ENCODE results near the gene LIN7A.

GRCh38 chr12:75877985-75878772 lies 206.3 kb downstream of the NAP1L1 start:
- PRO-cap, result no peak
- RRBS, 2 experiments, result no CpG with 5 or more reads among the region's 9 CpGs

- PRO-cap, result bidirectional peak, plus-strand start at chr12:76030542, minus-strand start at chr12:76030329; bidirectional peak, plus-strand start at chr12:76030983, minus-strand start at chr12:76031000
- RRBS, 2 experiments, result under 1 to 5% methylated on average over 9 to 11 of the region's 47 CpGs
Measured at GRCh38 chr12:76030441-76031220, 53.9 kb downstream of the NAP1L1 start.

GRCh38 chr12:76043309-76044307 lies 40.9 kb downstream of the NAP1L1 start:
- PRO-cap, result unidirectional peak, minus-strand start at chr12:76043963
- RRBS, 2 experiments, result no CpG with 5 or more reads among the region's 16 CpGs

GRCh38 chr12:76055879-76056661 lies 28.4 kb downstream of the NAP1L1 start:
- PRO-cap, result no peak
- RRBS, 2 experiments, result no CpG with 5 or more reads among the region's 2 CpGs

- PRO-cap, result no peak
- RRBS, 2 experiments, result no CpG with 5 or more reads among the region's 8 CpGs
Measured at GRCh38 chr12:76059622-76060814, 24.5 kb downstream of the NAP1L1 start.

- PRO-cap, result no peak
- RRBS, 2 experiments, result no CpG with 5 or more reads among the region's 4 CpGs
Measured at GRCh38 chr12:76082932-76083311, 1.6 kb downstream of the NAP1L1 start.

- PRO-cap, result no peak
- RRBS, 2 experiments, result no CpG with 5 or more reads among the region's 8 CpGs
Measured at GRCh38 chr12:76085307-76085574, 756 bp upstream of the NAP1L1 start.

DNA sequence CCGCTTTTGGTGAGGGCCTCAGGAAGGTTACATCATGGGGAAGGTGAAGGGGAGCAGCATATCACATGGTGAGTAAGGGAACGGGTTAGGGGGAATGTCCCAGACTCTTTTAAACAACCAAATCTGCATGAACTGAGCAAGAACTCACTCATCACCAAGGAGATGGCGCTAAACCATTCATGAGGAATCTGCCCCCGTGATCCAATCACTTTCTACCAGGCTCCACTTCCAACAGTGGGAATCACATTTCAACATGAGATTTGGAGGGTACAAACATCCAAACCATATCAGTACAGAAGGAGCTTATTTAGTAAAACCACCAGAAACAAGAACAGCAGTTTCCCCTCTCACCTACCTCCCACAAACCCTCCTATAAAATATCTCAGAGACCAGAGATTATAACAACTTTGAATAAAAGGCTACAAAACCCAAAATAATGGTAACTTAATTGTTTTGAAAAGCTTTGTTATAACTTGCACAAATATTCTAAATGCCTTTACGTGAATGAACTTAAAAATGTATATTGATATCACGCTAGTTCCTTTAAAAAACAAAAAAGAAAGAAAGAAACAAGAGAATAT lies 39.8 kb downstream of the OSBPL8 start:
- PRO-cap, result no peak
- RRBS, 2 experiments, result no CpG with 5 or more reads among the region's 6 CpGs

- PRO-cap, result no peak
Measured at GRCh38 chr12:76523485-76523847, 36.1 kb downstream of the OSBPL8 start.

DNA sequence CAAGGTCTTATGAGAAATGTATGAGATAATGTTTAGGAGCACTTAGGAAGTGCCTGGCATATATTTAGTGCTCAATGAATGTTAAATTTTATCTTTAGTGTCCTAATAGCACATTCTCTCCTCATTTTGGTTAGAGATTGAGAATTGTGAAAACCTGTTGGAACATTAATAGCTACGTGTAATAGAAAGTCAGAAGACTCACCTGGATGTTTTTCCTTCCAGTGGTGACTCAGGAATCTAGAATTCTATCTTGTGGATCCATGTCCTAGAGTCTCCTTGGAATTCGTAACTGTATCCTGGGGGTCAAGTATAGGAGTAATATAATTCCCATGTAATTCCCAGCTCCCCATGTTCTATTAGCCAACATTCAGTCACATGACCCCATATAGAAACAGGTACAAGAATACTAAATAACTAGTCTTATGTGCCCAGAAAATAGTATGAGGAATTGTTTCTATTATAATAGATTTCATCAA lies 380.5 kb upstream of the E2F7 start:
- PRO-cap, result unidirectional peak, minus-strand start at position 285 of the sequence
- RRBS, 2 experiments, result no CpG with 5 or more reads among the region's 2 CpGs

- PRO-cap, result no peak
- RRBS, 2 experiments, result no CpG with 5 or more reads among the region's 4 CpGs
Measured at GRCh38 chr12:77490750-77491100, 340.0 kb upstream of the NAV3 start.

- PRO-cap, result no peak
- RRBS, 2 experiments, result no CpG with 5 or more reads among the region's 4 CpGs
Measured at GRCh38 chr12:78006590-78007305, 176.1 kb downstream of the NAV3 start.

GRCh38 chr12:79934261-79934690 lies 621 bp downstream of the PPP1R12A start:
- PRO-cap, result no peak
- RRBS, 2 experiments, result 5% methylated on average over 3 of the region's 23 CpGs; no CpG with 5 or more reads in 1 of the 2 experiments

- PRO-cap, result no peak
- RRBS, 2 experiments, result no CpG with 5 or more reads among the region's 4 CpGs
Measured at GRCh38 chr12:80219308-80219903, 120.1 kb downstream of the OTOGL start.

DNA sequence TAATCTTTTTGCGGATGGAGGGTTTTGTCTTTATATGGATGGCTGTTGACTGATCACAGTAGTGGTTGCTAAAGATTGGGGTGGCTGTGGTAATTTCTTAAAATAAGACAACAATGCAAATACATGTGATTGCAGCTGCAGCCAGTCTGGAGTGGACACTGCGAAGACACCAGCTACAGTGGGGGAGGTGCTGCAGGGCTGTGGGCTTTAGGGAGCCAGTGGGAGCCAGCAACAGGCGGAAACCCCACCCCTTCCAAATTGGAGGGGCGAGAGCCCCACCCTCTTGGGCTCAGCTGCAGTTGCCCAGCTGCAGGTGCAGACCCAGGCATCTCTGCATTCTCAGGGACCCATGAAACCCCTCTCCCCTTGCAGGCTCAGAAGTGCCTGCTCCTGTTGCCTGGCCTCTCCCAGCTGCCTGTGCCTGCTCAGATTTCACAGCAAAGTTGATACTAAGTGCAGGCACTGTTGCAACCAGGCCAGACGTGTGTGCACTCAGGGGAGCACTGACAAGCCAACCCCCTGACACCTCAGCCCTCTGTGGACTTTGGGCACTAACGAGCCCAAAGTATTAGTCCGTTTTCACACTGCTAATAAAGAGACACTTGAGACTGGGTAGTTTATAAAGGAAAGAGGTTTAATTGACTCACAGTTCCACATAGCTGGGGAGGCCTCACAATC lies 104.9 kb downstream of the MYF5 start:
- PRO-cap, result no peak
- RRBS, 2 experiments, result no CpG with 5 or more reads among the region's 7 CpGs

DNA sequence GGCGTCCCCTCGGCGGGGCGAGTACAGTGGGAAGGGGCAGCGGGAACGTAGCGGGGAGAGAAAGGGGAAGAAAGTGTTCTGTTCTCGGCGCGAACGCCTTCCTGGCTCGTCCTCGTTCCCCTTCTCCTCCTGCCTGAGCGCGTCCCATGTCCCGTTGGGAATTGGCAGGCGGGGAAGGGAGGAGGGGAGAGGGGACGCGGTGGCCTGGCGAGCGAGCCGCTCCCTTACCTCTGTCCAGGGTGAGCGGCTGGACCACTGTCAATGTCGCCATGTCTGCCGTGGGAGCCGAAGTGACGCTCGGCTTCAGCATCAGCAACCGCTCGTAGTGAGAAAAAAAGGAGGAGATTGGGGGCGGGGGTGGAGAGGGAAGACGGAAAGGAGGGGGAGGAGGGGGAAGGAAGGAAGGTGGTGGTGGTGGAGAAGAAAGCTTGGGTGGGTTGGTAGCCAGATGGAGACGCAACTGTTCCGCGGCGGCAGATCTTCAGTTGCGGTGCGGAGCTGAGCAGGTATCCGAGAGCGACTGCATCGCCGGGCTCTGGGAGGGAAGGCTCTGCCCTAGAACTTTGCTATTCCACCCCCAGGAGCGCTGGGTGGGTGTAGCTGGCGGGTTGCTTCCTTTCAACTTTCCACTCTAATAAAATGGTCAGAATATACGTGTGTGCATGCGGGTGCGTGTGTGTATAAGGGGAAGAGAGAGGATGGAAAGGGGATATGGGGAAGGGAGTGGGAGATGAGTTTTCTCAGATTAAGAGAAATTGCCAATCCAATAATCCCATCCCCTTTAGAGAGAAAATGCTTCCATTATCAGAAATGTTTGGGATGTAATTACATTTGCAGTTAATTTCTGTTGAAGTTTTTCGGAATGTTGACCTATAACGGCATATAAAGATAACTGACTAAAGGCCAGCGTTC lies at the start of gene LIN7A:
LIN7A (minus strand) TSS at position 522 of the 912 bp plus-strand sequence.
- PRO-cap, result no peak
- RRBS, 2 experiments, result no CpG with 5 or more reads among the region's 50 CpGs

GRCh38 chr12:81598241-81598581 lies 160.9 kb downstream of the PPFIA2 start:
- PRO-cap, result no peak
- RRBS, 2 experiments, result no CpG with 5 or more reads among the region's 1 CpG

- PRO-cap, result no peak
- RRBS, 2 experiments, result no CpG with 5 or more reads among the region's 7 CpGs
Measured at GRCh38 chr12:82314347-82314848, 43.8 kb downstream of the CCDC59 start.

GRCh38 chr12:82659899-82660246 lies 26.8 kb upstream of the TMTC2 start:
- PRO-cap, result no peak
- RRBS, 2 experiments, result no CpG with 5 or more reads among the region's 1 CpG

- PRO-cap, result no peak
- RRBS, 2 experiments, result 4 to 5% methylated on average over 4 of the region's 16 CpGs
Measured at GRCh38 chr12:82685724-82686272, 908 bp upstream of the TMTC2 start.

All from astrocyte (in vitro differentiated cells and primary cell).